ENCODE results near the genes TMEM125 and PTPRF.

- RRBS = under 1% methylated on average over 14 of the region's 42 CpGs
These were observed 482 bp upstream of the YBX1 start for GRCh38 chr1:42681611-42682261.

GRCh38 chr1:42752007-42752699 lies 12.1 kb upstream of the CLDN19 start:
- RRBS = no CpG with 5 or more reads among the region's 10 CpGs

- RRBS = 0% methylated on average over 20 of the region's 47 CpGs
These were observed 325 bp downstream of the P3H1 start for GRCh38 chr1:42766495-42766911.

GRCh38 chr1:42949270-42950127 lies 9.2 kb downstream of the SLC2A1 start:
- RRBS = no CpG with 5 or more reads among the region's 9 CpGs

GRCh38 chr1:42961741-42962194 lies 3.1 kb upstream of the SLC2A1 start:
- RRBS = no CpG with 5 or more reads among the region's 4 CpGs

GRCh38 chr1:43056791-43057434 lies 90.8 kb upstream of the CFAP144 start:
- RRBS = no CpG with 5 or more reads among the region's 6 CpGs

DNA sequence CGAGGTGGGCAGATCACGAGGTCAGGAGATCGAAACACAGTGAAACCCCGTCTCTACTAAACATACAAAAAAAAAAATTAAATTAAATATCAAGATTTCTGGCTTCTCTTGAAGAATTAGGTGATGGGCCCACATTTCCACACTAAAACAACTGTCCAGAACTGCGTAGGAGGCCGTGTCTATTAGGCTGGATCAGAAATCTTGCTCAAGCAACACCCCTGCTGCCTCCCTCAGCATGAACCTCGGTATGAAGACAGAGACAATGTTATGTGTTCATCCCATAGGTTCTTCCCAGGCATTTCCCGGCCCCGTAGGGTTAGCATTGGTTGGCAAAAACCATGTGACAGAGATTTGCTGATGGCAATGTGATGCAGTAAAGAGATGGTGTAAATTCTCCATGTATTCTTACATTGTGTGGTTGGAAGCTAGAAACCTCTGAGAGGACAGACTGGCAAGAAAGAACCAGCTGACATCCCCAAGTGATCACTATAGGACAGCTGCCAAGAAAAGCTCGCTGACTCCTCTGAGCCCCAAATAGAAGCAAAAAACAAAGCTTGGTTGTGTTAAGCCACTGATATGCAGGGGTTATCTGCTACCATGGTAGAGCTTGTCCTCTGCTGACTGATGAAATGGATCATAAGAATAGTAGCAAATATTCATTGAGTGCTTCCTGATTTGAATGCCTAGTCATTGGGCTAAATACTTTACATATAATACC lies 10.1 kb upstream of the CFAP144 start:
- RRBS = no CpG with 5 or more reads among the region's 10 CpGs

- RRBS = no CpG with 5 or more reads among the region's 3 CpGs
These were observed at the start of gene TMEM125 for GRCh38 chr1:43269637-43270188. Gene TMEM125 (plus strand): TSS chr1:43269983.

- RRBS = no CpG with 5 or more reads among the region's 19 CpGs
These were observed 6.8 kb downstream of the TMEM125 start for GRCh38 chr1:43276210-43277257.

DNA sequence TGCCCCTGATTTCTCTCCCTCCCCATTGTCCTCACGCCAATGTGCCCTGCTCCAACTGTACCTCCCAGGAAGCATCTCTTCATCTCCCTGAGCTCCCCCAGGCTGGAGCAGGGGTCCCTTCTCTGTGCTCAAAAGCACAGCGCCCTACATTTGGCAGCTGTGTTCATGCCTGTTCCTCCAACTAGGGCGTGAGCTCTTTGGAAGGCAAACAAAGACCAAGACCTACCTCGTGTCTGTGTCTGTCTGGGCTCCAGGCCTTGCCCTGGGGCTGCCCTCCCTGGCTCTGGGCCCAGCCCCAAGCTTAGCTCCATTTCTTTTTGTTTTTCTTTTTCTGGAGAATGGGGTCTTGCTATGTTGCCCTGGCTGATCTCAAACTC lies 3.0 kb downstream of the TIE1 start:
- RRBS = no CpG with 5 or more reads among the region's 4 CpGs

DNA sequence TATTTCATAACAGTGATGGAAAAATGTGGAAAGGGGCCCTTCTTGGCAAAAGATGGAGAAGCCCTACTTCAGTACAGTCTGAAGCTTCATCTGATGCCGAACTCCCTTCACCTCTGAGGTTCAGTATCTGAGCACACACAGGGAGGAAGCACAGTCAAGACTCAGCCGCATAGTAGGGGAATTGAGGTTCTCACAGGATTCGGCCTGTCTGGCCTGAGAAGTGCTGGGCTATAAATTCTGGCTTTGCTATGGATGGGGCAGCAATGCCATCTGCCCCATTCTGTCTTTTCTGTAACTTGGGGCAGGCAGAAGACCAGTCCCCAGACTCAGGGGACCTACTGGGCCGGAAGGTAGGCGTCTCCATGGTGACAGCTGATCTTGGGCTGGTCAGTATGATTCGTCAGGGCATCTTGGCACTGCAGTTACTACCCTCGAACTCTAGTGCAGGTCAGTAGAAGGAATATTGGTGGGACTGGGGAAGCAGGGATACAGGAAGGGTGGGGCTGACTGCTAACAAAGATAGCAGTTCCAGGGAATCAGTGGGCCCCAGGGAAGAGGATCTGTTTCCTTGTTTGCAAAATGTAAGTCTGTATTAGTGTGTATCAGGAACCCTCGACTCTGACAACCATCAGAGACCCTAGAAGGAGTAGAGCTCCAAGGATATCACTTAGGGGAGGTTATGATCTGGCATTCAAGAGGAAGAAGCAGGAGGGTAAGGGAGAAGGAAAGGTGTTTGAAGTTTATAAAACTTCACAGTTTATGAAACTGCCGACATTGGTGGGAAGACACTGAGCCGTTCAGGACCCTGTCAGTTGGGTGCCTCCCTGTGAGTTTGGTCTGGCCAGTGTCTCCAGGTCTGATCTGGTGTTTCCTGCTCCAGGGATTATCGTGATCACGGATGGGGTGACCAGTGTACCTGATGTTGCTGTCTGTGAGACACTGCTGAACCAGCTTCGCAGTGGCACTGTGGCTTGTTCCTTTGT lies 26.2 kb downstream of the SZT2 start:
- RRBS = no CpG with 5 or more reads among the region's 13 CpGs

- RRBS = 4% methylated on average over 4 of the region's 47 CpGs
These were observed 792 bp downstream of the HYI start for GRCh38 chr1:43452557-43453720.

- RRBS = no CpG with 5 or more reads among the region's 8 CpGs
These were observed 1.6 kb upstream of the HYI start for GRCh38 chr1:43455158-43455994.

DNA sequence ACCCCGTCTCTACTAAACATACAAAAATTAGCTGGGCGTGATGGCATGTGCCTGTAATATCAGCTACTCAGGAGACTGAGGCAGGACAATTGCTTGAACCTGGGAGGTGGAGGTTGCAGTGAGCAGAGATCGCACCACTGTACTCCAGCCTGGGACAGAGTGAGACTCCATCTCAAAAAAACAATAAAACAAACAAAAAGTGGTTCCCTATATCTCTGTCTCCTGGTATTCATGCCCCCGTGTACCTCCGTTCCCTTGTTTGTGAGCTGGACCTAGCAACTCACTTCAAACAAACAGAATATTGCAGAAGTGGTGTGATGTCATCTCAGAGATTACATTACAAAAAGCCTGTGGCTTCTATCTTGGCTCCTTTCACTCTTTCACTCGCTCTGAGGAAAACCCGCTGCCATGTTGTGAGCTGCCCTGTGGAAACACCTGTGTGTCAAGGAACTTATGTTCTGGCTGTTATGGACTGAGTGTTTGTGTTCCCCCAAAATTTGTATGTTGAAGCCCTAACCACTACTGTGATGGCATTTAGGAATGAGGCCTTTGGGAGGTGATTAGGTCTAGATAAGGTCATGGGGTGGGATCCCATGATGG lies 7.2 kb upstream of the HYI start:
- RRBS = no CpG with 5 or more reads among the region's 7 CpGs

GRCh38 chr1:43530600-43531205 lies at the start of gene PTPRF:
Gene PTPRF (plus strand): TSS chr1:43530883.
- RRBS = under 1% methylated on average over 7 of the region's 67 CpGs

- RRBS = no CpG with 5 or more reads among the region's 13 CpGs
These were observed 3.0 kb downstream of the PTPRF start for GRCh38 chr1:43533437-43534373.

- RRBS = no CpG with 5 or more reads among the region's 12 CpGs
These were observed 11.3 kb downstream of the PTPRF start for GRCh38 chr1:43541889-43542551.

DNA sequence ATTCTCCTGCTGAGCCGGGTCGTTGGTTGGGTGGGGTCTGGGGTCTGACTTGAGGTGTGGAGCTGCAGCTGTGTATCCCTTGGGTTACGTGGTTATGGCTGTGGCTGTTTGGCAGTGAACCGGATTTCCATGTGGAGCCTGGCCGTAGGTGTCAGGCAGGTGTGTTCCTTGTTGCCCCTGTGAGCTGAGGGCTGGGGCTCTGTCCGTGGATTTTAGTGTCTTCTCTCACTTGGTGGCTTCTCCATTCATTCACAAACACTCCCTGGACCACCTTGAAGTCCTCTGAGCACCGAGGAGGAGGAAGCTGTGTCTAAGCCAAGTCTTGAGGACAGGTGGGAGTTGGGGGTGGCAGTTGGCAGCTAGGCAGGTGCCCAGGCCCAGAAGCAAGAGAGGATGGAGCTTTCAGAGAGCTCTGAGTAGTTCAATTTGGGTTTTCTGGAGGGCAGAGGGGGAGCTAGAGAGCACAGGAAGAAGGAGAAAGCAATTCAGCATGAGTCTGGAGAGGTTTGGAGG lies 23.5 kb downstream of the PTPRF start:
- RRBS = no CpG with 5 or more reads among the region's 7 CpGs

- RRBS = no CpG with 5 or more reads among the region's 20 CpGs
These were observed 29.2 kb upstream of the KDM4A start for GRCh38 chr1:43620715-43621251.

DNA sequence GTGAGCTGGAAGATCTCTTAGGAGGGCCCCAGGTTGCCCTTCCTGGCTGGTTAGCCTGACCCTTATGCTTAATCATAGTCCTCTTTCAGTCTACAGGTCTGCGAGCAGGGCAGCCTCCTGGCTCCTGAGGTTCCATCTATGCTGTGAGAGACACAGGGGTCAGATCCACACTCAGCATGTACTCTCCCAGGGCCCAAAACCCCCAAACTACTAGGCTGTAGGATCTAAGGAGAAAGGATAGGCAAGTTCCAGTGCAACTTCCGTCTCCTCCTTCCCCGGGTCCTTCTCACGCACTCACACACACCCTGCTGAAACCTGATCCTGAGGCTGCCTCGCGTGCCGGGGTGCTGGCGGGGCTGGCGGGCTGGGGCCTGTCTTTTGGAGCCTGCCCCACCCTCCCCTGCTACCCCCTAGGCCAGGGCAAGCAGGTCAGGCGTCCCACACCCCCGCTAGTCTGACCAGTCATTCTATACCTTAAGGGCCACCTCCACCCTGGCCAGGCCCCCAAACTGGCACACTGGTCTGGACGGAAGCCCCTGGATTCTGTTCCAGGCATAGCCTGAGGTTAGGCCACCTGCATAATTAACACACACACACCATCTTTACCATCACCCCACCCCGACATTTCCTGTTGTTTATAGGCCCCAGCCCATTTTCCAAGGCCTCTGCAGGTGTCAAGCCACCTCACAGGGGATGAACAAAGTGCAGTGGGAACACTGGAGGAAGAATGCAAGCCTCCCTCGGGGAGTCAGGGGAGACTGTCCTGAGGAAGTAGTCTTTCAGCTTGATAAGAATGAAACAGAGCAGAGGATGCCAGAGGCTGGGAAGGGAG lies 48.3 kb upstream of the ARTN start:
- RRBS = 66% methylated on average over 5 of the region's 14 CpGs